Body of pancreas (tissue), 2 donors: ENCODE data around the gene RBM45.

GRCh38 chr2:176709331-176710154 is 440.3 kb downstream of the MTX2 start:
- PRO-cap, result no peak
- RAMPAGE, long total RNA, 2 experiments, result no peak in any of the 2 experiments

DNA sequence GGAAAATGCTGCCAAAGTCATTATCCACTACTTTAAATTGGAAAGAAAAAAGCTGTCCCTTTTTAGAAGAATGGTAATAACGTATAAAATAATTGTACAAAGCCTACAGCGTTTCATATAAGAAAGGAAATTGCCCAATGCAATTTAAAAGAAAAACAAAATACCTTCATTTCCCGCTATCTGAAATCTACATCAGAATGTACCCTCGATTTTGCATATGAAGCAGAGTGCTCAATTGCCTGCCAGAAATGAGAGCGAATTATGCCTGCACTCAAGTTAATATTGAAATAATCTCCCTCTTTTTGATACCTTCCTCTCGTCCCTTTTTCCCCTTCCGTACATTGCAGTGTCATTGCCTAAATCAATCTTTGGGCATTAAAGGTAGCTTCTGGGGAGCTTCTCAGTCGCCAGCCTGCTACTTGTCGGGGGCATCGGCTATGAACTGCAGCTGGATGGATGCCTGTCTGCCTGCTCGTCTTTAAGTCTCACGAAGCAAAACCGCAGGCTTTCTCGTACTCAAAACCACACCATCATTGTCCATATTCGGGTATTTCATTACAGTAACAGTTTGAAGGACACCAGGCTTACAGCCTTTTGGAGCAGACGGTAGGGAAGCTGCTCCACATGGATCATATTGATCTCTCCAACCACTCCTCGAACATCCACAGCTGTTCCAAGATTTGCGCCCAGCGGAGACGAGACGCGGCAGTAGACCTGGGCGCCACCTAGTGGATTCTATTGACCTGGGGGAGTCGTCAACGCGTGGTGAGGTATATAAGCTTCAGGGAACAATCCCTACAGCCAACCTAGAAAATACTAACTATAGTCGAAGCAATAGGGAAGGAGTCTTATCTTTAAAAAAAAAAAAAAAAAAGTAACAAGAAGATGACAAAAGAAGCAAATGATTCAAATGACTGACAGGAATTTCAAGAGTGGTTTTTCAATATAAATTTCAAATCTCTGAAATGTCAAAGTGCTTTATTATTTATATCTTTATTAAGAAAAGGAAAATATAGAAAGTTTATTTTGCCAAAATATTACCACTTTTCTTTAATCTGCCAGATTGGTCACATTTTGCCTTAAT is 63.9 kb upstream of the HNRNPA3 start:
- PRO-cap, result no peak
- RAMPAGE, long total RNA, 2 experiments, result no peak in any of the 2 experiments

DNA sequence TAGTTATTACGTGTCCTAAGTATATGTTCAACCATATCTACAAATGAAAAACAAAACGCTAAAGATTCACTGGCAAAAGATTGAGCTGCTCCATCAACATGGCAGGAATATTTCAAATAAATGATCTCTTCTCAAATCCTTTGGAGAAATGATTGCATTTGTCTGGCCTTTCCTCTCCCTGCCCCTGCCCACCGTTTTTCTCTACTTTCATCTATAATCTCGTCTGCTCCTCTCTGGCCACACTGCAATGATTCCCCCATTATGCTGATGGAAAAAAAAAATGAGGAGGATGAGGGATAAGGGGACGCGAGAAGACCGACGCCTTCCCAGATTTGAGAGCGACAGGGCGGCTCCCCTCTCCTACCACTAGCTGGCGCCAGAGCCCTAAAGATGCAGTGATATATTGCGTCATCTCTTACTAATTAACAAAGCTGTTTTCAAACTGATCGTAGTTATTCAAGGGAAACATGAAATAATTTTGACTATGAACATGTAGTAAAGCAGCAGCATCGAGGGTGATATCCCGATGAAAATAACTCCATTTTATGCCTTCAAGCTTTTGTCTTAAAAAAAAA is 48.1 kb upstream of the HNRNPA3 start:
- PRO-cap, result no peak
- RAMPAGE, long total RNA, 2 experiments, result no peak in any of the 2 experiments

GRCh38 chr2:177221120-177222067 is 8.8 kb downstream of the HNRNPA3 start:
- PRO-cap, result unidirectional peak, plus-strand start at chr2:177221869
- RAMPAGE, long total RNA, 2 experiments, result no peak in any of the 2 experiments

GRCh38 chr2:177222068-177222393 is 9.4 kb downstream of the HNRNPA3 start:
- PRO-cap, result no peak
- RAMPAGE, long total RNA, 2 experiments, result no peak in any of the 2 experiments

GRCh38 chr2:177235789-177236737 is 23.5 kb downstream of the HNRNPA3 start:
- PRO-cap, result no peak
- RAMPAGE, long total RNA, 2 experiments, result no peak in any of the 2 experiments

DNA sequence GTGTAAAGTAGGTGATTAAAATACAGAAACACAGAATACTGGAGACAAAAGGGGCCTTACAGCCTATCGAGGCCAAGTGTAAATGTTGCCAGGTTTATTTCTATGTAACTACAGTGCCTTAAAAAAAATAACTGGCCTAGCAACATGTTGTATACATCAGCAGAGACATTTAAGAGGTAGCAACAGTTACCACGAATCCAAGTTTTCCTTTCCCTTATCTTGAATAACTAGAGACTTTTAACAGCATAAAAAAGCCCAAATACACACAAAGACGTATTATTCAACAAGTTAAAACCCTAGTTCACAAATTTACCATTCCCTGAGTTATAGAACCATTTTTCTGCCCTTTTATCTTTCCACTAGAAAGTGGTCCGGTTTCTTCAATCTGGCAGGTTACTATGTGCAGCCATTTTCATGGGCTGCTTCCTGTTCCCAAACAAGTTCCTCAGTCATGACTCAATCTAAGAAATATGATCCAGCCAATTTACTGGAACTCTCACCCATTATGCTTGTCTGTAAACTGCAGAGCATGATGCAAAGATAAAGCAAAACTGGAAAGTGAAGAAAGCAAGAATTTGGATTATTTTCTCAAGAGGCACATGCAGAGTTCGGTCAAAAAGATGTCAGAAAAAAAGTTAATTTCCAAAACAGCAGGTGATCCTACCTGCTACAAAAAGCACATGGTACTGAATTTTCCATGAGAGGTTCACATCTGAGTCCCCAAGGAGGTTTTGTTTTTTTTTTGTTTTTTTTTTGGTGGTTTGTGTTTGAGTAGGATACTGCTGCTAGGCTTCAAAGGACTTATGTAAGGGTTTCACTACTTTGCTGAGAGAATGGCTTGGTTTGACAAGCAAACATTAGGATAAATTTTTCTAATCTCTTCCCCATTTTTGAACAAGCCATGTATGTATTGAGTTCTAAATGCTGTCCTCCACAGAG is 22.1 kb downstream of the NFE2L2 start:
- PRO-cap, result unidirectional peak, minus-strand start at position 392 of the sequence
- RAMPAGE, long total RNA, 2 experiments, result no peak in any of the 2 experiments

DNA sequence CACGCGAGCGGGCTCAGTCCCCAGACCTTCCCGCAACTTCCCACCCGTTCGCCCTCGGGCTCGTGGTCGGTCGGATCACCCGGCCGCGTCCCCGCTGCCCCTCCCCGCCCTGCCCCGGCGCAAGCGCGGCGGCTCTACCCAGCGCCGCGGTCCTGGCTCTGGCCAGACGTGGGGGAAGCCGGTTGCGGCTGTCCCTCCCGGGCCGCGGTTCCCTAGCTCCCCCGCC is 352 bp downstream of the NFE2L2 start:
- PRO-cap, result bidirectional peak, plus-strand start at position 165 of the sequence, minus-strand start at position 77 of the sequence
- RAMPAGE, long total RNA, 2 experiments, result no peak in any of the 2 experiments

DNA sequence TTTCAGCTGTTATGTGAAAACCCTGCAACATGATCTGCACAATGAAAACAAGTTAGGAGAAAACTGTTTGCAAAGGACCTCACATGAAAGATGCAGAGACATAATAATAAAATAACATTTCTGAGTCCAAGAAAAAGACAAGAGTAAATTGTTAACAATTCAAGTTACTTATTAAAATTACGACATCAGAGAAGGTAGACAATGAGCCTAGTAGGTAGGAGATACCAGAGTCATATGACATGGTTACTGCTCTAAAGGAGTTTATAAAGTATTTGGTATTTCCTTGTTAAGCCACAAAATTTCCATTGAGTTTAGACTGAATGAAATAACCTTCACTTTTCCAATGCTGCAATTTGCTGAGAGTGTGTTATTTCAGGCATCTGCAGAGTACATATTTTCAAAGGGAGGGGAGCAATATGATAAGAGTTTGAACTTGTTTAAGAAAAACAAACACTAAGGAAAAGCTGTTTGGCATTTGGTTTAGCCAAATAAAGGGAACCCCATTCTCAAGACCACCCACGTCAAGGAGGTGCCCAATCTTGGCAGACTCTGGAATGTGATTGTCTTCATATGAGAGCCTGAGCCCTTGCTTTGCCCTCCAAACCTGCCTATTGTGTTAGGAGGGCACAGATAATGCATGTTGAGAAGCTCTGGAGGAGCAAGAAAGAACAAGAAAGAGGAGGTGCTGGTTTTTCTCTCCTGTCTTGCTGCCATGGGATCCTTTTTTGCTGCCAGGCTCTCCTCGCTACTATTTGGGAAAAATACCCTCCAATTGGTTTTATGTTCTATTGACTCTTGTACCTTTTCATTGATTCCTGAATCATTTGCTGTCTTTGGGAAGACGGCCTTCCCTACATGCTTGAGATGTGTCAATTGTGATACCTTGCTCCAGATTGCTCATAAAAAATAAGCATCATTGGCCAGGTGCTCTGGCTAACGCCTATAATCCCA is 2.0 kb upstream of the NFE2L2 start:
- PRO-cap, result no peak
- RAMPAGE, long total RNA, 2 experiments, result no peak in any of the 2 experiments

GRCh38 chr2:177273318-177273932 is 8.9 kb upstream of the NFE2L2 start:
- PRO-cap, result no peak
- RAMPAGE, long total RNA, 2 experiments, result no peak in any of the 2 experiments

- PRO-cap, result no peak
- RAMPAGE, long total RNA, 2 experiments, result no peak in any of the 2 experiments
Measured at GRCh38 chr2:177679875-177680192, 61.3 kb upstream of the TTC30A start.

- PRO-cap, result no peak
- RAMPAGE, long total RNA, 2 experiments, result no peak in any of the 2 experiments
Measured at GRCh38 chr2:177754539-177754928, 136.0 kb upstream of the TTC30A start.

- PRO-cap, result bidirectional peak, plus-strand start at chr2:178112464, minus-strand start at chr2:178112290
- RAMPAGE, long total RNA, 2 experiments, result start-site peak on the plus strand in 1 of 2 experiments, at chr2:178112430-178112467 at its widest, 158 reads per replicate
Measured at GRCh38 chr2:178111976-178112980, at the start of gene RBM45. RBM45 (plus strand) TSS chr2:178112437.

DNA sequence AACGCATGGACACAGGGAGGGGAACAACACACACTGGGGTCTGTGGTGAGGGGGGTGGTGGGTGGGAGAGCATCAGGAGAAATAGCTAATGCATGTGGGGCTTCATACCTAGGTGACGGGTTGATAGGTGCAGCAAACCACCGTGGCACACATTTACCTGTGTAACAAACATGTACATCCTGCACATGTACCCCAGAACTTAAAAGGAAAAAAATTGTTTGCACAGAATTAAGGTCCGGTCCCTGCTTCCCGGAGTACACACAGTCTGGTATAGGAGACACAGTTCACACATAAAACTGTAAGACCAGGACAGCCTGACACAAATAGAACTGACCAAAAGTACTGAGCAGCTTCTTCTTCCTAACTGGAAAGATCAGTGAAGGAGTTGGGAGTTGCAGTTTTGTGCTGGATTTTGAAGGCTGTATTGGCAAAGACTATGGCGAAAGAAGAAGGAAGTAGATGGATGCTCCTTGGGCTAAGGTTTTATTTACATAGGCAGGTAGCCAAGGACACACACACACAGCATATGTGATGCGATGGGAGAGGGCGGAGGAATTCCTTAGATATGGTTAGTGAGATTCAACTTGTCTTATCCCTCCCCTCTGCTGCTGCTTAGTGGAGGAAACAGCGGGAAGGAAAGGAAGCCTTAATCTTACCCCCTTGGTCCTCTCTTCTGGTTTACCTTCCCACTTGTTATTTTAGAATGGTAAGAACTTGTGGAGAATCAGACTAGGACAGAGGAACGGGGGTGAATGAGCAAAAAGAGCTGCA is 87.6 kb downstream of the OSBPL6 start:
- PRO-cap, result no peak
- RAMPAGE, long total RNA, 2 experiments, result no peak in any of the 2 experiments

- PRO-cap, result no peak
- RAMPAGE, long total RNA, 2 experiments, result no peak in any of the 2 experiments
Measured at GRCh38 chr2:178437507-178438215, 13.3 kb downstream of the PRKRA start.

- PRO-cap, result no peak
- RAMPAGE, long total RNA, 2 experiments, result no peak in any of the 2 experiments
Measured at GRCh38 chr2:178441176-178441768, 9.7 kb downstream of the PRKRA start.

DNA sequence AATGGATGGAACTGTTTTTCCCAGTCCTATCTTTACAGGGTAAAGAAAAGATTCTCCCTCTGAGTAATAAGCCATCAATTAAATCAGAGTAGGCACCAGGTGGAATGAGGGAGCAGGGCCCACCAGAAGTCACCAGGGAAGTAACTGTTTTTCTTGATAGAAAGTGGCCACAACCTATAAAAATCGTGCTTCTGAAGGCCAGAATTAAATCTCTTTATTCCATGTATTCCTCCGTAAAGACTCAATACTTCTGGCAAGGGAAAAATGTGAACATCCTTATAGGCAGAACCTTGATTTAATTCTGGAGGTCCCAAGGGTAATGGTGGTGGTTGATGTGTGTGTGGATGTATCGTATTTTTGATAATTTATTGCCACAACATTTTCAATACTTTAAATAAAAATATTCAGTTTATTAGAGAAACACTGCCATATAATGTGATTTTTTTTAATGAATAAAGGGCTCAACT is 667 bp downstream of the FKBP7 start:
- PRO-cap, result no peak
- RAMPAGE, long total RNA, 2 experiments, result no peak in any of the 2 experiments

- PRO-cap, result no peak
- RAMPAGE, long total RNA, 2 experiments, result no peak in any of the 2 experiments
Measured at GRCh38 chr2:178493887-178494675, 13.8 kb downstream of the PLEKHA3 start.

- PRO-cap, result no peak
- RAMPAGE, long total RNA, 2 experiments, result no peak in any of the 2 experiments
Measured at GRCh38 chr2:178570376-178570979, 90.2 kb downstream of the PLEKHA3 start.

GRCh38 chr2:178670665-178671107 is 136.5 kb downstream of the TTN start:
- PRO-cap, result no peak
- RAMPAGE, long total RNA, 2 experiments, result no peak in any of the 2 experiments